Heart (tissue), 3 donors: ENCODE measurements around a stretch of chr10.

- RAMPAGE, long total RNA, 2 experiments: no peak in any of the 2 experiments
These were observed 48.9 kb upstream of the AKR1C1 start for GRCh38 chr10:4914133-4914899.

- RAMPAGE, long total RNA, 2 experiments: no peak in any of the 2 experiments
These were observed 23.8 kb upstream of the AKR1C1 start for GRCh38 chr10:4939184-4940137.

GRCh38 chr10:5014923-5015515 lies 11.4 kb upstream of the AKR1C2 start:
- RAMPAGE, long total RNA, 2 experiments: no peak in any of the 2 experiments

GRCh38 chr10:5197737-5198088 lies 1.1 kb downstream of the AKR1C4 start:
- RAMPAGE, long total RNA, 2 experiments: no peak in any of the 2 experiments

DNA sequence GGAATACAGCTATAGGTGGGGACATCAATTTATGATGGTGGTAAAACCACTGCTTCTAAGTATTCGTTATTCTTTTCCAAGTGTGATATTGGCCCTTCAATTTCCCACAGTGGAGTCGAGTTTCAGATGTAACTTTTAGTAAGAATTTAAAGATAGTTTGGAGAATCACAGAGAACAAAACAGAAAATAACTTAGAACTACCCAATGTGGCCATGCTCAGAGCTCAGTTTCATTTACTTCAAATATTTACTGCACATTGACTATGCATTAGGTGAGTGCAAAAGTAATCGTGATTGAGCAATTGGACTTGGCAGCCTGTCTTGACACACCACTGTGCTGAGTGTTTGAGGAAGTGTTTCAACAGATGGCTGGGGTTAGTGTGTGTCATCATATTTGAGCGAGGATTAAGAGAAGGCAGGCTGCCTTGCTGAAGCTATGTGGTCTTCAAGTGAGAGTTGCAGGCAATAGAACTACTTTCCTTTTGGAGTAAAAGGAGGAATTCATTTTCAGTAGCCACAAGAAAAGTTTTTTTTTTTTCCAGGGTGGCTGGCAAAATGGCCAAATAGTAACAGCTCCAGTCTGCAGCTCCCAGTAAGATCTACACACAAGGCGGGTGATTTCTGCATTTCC lies 37.4 kb downstream of the AKR1C4 start:
- RAMPAGE, long total RNA, 2 experiments: no peak in any of the 2 experiments

DNA sequence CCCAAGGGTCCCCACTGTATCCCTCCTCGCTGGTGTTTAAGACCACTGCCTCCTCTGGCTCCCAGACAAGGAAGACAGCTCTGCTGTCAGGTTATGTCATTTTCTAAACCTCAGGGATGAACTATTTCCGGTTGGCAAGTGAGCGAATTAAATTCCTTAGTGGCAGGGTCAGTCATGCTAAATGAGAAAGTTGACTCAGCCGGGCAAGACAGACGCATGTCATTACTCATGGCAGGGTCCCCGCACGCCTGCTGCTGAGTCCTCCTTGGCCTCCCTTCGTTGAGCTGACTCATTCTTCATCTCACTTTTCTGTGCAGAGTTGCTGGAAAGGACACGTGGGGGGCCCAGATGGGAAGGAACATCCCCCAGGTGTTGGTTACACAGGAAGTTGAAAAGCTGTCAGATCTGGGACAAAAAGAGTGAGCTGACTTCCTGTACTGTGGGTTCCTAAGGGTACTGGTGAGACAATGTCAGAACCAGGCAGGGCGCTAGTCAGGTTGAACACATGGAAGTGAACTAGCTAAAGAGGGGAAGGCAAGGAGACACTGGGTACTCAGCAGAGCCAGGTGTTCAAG lies 47.1 kb upstream of the UCN3 start:
- RAMPAGE, long total RNA, 2 experiments: no peak in any of the 2 experiments

DNA sequence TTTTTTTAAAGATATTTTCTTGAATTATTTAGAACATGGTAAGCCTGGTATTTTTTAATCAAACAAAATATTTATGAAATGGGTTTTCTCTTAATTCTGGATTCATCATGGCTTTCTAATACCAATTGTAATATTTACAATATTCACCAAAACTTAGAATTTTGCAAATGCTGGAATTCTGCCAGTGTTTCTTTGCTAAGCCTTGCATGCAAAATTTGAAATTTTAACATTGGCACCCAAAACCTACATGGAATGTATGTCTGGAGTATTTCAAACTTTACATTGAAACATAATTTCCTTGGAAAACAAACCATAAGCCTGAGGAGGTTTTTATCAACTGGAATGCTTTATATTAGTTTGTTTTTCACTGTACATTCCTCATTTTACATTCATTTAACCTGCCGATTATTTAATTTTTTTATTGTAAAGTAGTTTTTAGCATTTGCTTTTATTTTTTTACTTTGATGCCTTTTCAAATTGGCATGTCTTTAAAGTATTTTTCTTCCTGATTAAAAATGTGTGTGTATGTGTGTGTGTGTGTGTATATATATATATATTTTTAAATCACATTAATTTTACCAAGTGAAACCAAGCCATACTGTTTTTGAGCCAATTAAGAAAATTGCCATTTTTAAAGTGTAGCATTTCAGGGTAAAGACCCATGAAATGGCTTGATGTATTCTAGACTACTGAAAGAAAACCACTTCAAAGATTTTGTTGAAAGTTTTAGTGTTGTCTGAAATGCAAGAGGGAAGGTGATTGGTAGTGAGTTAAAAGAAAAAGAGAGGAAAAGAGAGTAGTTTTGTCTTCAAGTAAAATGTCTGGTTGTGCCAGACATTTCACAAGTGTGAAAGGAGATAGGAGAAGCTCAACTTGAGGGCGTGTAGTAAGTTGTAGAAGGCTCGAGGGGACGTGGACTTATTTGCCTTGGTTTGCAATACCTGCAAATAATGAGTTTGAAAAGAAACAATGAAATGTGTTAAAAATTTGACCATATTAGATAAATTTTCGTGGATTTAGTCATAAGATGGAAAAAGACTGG lies 41.9 kb downstream of the CALML5 start:
- RAMPAGE, long total RNA, 2 experiments: no peak in any of the 2 experiments

GRCh38 chr10:5487432-5487959 lies 11.9 kb downstream of the CALML5 start:
- RAMPAGE, long total RNA, 2 experiments: no peak in any of the 2 experiments

GRCh38 chr10:5493182-5494317 lies 5.8 kb downstream of the CALML5 start:
- RAMPAGE, long total RNA, 2 experiments: no peak in any of the 2 experiments

DNA sequence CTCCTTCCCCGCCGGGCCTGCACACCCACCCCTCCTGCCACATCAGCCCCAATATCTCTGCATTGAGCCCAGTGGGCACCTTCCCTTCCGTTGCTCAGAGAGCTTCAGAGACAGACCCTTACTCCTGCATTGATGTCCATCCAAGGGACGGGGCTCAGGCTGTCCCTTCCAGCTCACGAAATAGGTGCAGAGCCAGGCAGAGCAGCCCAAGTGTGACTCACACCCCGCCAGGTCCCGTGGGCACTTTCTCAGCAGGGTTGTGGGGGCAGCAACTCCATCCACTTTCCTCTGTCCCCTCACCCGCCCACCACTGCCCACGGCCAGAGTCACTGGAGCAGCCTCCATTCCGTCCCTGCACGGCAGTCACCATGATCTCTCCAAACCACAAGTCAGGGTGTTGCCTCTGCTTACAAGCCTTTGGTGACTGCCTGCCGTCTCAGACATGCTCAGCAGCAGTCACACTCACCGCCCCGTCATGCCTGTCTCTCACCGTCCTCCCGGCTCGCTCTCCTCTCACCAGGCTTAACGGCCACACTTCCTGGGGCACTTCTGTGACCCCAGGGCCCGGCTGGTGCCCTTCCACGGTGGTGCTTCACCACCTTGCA lies 39.2 kb downstream of the CALML3 start:
- RAMPAGE, long total RNA, 2 experiments: no peak in any of the 2 experiments

DNA sequence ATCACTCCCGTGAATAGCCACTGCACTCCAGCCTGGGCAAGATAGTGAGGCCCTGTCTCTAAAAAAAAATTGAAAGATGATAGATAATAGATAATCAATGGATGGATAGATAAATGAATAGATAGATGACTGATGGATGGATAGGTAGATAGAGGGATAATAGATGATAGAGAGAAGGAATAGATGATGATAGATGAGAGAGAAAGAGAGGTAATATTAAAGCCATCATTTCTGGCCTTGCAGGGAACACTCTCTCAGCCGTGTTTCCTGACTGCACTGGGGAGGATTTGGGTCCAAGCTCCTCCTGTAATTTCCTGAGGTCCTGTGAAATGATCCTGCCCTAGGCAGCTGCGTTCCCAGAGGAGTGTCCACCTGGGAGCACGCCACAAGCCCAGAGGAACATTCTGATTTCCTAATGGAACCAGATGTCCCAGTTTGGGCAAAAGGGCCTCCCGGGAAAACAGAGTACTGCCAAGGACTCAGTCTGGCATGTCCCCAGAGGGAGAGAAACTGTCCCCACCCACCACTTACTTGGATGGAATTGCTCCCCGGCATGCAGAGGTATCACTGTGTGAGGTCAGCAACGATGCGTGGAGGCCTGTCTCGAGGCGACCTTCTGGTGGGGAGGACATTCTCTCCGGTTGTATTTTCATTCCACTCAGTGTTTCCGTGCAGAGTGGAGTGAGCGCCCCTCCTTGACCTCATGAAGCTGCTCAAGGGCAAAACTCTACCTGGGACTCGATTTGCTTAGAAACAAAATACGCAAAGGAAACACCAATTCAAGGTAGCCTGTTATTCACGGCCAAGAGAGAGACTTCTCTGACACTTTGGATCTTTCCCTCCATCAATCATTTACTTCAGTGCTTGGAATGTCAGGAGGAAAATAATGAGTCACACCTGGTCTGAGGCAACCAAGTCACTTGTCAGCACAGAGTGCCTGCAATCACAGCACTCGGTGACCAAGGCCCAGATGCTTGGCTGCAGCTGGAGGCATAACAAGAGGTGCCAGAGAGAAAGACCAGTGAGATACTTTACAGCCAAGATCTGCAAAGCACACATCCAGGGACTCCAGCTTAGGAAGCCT lies 34.4 kb downstream of the ASB13 start:
- RAMPAGE, long total RNA, 2 experiments: no peak in any of the 2 experiments

- RAMPAGE, long total RNA, 2 experiments: no peak in any of the 2 experiments
These were observed 15.4 kb downstream of the ASB13 start for GRCh38 chr10:5650971-5651517.

- RAMPAGE, long total RNA, 2 experiments: no peak in any of the 2 experiments
These were observed 1.0 kb downstream of the ASB13 start for GRCh38 chr10:5665376-5665753.

DNA sequence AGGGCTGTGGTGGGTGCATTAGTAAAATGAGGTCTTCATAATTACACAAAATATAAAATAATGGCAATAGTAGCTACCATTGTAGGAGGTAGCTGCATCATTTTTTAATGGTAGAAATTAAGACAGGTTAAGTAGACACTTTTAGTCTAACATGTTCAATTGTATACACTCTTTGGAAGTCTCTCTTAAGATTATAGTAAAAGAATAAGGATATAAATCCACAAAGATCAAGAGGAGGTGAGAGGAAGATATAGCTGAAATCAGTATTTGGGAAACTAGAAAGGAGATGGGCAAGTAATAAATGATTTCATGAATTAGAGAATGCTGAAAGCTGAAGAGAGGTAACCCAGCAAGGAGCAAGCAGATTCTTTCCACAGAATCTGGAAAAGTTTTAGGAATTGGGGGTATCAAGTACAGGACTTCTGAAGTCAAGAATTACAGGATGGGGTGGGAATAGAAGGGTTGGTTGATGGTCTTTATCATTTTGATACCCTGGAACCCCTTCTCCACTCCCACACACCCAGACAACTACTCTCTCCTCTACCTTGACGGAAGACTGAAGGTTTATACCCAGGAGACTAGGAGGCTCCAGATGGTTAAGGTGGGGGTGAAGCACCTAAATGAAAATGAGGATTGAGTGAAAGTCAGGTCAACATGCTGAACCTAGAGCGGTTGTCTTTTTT lies 11.0 kb downstream of the TASOR2 start:
- RAMPAGE, long total RNA, 2 experiments: no peak in any of the 2 experiments

DNA sequence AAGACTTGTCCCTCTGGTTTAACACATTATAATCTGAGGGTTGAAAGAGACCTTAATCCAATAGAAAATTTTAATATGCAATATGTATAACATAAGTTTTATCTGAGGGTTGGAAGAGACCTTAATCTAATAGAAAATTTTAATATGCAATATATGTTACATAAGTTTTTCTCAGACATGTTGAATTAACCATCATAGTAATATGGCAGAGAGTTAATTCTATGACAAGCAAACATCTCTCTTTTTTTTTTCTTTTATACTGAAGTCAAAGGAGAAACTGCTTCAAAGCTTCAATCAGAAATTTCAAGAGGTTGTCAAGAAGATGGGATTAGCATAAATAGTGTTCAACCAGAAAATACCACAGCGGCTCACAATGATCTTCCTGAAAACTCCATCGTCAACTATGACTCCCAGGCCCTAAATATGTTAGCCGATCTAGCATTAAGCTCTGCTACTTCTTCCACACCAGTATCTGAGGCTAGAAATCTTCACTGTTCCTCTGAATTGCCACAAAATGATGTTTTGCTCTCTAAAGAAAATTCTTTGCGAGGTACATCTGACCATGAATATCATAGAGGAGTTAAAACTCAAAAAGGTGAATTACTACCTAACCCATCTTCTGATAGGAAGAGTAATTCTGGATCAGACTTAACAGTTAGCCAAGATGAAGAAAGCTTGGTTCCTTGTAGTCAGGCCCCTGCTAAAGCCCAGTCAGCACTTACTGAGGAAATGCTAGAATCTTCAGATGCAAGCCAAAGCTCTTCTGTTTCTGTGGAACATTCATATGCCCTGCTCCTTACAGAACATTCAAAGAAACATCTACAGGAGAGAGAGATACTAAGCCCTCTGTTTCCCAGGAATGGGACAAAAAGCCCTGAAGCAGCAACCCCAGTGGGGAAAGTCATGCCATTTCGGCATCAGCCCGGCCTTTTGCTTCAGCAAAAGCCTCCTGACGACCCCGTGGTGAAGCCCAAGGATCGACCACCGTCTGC lies 55.0 kb downstream of the TASOR2 start:
- RAMPAGE, long total RNA, 2 experiments: no peak in any of the 2 experiments

GRCh38 chr10:5759962-5761015 lies 52.9 kb downstream of the GDI2 start:
- RAMPAGE, long total RNA, 2 experiments: no peak in any of the 2 experiments

GRCh38 chr10:5888116-5888602 lies 1.5 kb downstream of the ANKRD16 start:
- RAMPAGE, long total RNA, 2 experiments: no peak in any of the 2 experiments

DNA sequence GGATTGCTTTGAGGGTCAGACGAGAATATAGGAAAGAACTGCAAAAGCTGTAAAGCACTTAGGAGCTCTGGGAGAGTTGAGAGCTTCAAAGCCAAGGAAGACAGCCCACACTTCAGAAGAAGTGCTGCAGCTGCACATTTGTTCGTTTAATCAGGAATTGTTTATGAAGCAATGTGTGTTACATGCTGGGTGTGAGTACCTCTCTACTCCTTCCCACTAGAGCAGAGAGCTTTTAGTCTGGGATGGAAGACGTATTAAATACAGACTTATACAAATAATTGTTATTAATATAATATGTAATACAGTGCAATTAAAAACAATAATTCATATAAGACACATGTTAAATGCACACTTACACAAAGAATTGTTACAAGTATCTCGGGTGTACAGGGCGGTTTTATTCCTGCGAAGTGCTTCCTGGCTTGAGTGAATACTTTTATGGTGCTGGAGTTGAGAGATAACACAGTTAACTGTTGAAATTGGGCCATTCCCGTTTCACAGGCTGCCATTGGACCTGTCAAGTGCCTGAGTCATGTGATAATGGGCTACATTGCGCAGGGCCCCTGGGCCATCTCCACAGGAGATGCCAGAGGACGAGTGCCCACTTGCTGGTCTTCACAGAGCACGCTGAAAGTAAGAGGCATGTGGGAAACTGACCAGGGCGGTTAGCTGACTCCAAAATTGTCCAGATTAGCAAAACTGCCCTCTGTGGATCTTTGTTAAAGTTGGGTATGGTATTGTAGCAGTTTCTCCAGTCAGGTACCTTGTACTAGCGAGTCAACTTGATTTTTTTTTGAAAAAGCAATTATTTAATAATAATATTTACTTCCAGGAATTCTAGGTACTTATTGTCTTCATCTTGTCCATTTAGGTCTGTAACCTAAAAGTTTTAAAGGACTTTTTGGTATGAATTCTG lies 4.8 kb downstream of the FBH1 start:
- RAMPAGE, long total RNA, 2 experiments: no peak in any of the 2 experiments

DNA sequence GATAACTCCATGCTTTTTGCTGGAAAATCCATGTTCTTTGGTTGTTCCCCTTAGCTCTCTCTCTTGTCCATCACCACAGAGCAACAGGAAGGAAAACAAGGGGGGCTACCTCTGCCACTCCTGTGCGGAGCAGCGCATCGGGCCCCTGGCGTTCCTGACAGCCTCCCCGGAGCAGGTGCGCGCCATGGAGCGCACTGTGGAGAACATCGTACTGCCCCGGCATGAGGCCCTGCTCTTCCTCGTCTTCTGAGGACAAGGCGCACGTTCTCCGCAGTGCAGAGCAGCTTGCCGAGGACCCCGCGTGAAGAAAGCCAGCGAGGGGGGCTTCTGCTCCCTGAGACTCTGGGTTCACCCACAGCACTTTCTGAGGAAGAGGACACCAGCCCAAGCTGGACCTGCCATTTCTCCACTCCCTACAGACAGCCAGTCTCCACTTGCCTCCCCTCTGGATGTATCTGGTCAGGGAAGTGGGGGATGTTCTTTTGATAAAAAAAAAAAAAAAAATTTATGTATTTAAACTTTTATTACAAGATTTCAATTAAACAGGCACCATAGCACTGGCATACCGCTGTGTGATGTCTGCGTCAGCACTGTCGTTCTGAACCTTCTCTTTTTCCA lies 40.2 kb downstream of the IL15RA start:
- RAMPAGE, long total RNA, 2 experiments: no peak in any of the 2 experiments

DNA sequence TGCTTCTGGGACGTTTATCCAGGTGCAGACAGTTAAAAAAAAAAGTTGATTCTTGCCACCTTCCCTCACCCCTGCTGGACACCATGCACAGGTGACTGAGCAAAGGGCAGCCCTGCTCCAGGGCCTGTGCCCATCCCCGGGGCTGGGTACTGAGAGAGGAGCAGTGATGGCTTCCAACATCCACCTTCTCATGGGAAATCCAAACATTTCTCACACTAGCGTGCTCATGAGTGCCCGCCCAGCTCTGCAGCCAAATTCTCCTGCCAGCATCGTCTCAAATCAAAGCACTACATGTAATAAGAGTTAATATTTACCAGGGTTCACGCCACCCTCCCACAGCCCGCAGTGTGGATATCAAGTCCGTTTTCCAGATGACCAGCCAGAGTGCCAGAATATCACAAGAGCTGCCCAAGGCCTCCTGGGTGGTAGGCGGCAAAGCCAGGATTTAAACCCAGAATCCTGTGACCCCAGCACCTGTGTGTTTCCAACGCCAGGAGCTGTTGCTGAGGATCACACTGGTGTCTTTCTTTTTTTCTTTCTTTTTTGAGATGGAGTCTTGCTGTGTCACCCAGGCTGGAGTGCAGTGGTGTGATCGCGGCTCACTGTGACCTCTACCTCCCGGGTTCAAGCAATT lies 12.0 kb downstream of the IL15RA start:
- RAMPAGE, long total RNA, 2 experiments: no peak in any of the 2 experiments